Endometrial microvascular endothelial cells (primary cell): ENCODE measurements around a stretch of chr1.

DNA sequence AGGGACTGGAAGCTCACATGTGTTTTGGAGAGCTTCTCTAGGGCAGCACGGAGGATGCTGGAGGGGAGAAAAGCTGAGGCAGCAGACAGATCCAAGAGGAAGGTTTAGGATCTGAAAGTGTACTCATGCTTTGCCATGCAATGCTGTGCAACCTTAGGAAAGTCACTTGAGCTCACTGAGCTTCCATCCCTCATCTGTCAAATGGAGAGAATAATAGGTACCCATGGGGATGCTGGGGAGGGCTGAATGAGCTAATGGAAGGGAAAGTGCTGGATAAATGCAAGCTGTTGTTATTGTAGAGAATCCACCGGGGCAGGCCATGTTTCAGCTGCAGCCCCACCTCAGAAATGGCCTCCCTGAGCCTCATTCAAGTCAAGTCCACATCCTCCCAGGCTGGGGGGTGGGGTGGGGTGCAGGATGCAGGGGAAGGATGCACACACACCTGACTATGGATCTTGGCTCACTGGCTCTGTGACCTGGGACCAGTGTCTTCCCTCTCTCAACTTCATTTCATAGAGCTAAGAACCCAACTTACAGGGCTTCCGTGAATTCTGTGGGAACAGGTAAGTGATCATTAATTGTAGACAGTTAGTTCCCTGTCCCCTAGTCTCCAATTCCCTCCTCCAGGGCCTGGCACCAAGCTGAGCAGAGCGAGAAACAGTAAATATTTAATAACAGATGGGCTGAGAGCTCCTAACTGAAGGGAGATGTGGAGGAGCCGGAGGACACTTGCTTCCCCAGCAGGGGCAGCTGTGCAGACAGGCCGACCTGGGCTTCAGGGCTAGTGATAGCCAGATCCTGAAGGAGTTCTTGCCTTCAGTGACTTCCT lies 12.7 kb upstream of the KIAA1522 start:
- RAMPAGE, long total RNA, result no peak

- RAMPAGE, long total RNA, result no peak
Observed at GRCh38 chr1:32736893-32737651, 4.6 kb upstream of the KIAA1522 start.

- RAMPAGE, long total RNA, result no peak
Observed at GRCh38 chr1:32757983-32758583, 16.5 kb downstream of the KIAA1522 start.

- RAMPAGE, long total RNA, result no peak
Observed at GRCh38 chr1:32773302-32773697, 31.7 kb downstream of the KIAA1522 start.

DNA sequence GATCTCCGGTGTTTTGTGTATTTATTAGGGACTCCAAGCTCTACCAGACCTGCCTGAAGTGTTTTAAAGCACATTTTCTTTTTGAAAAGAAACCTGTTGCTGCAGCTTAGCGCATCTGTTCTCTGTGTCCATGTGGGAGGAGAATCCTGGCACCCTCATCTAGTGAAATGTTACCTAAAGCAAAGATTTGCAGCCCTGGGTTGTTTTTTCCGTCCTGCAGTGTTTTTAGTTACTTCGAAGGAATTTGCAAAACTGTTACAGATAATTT lies 978 bp downstream of the S100PBP start:
- RAMPAGE, long total RNA, result no peak

GRCh38 chr1:32904198-32904883 lies 3.2 kb upstream of the TMEM54 start:
- RAMPAGE, long total RNA, result no peak

GRCh38 chr1:32925493-32925707 lies 24.2 kb upstream of the TMEM54 start:
- RAMPAGE, long total RNA, result no peak

- RAMPAGE, long total RNA, result no peak
Observed at GRCh38 chr1:32956845-32957570, 7.6 kb downstream of the RNF19B start.

DNA sequence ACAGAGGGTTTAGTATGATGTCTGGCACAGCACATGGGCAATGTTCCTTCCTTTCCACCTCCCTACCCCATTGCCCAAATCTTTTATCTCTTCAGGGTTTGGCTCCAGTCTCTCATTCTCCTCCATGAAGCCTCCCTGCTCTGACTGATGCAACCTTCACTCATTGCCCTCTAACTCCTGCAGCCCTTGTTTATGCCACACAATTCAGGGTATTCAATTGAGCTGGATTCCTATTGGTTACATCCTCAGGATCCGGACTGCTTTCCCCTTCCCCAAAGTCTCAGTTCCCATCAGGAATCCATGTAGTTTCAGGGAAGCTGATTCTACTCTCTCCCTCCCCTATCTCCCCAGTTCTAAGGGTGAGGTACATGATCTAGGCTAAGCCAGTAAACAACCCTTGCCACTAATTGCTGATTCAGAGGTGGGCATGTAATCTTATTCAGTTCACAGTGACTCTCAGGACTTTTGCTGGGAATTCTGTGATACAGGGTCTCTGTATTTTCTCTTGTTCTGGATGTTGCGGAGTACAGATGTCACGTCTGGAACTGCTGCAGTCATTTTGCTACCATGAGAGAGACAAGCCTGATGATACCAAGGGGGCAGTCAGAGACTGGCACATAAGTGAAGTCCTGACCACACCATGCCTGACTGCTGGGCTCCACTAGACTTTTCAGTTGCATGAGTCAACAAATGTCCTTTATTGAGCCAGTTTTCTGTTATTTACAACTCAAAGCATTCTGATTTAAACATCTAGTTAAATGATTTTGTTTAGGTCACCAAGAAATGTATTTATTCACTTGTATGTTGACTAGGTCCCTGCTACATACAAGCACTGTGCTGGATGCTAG lies 33.9 kb downstream of the AK2 start:
- RAMPAGE, long total RNA, result no peak

DNA sequence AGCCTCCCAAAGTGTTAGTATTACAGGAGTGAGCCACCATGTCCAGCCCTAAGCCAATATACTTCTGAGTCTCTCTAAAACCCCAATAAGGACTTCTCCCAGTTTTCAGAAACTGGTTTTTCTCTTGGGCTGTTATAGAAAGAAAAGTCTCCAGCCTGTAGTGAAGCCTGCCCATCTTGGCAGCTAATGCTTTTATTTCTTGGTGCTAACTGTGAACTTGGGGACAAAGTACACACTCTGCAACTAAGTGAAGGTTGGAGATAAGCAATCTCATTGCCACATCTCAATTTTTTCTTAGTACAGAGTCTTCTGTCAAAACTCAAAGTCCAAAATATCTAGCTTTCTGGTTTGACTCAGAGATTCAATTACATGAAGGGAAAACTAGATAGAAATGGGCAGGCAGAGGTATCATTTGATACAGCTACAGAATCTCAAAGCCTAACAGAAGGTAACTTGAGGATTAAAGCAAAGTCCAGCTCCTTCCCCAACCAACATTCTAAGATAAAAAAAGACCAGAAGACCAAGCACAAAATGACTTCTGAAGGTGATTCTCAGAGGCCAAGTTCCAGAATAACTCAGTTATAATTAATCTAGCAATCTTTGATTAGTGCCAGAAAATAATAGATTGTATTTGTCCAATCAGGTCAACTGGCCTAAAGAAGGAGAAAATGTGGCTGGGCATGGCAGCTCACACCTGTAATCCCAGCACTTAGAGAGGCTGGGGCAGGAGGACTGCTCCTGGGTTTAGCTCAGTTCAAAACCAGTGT lies 13.9 kb downstream of the AK2 start:
- RAMPAGE, long total RNA, result no peak

- RAMPAGE, long total RNA, result no peak
Observed at GRCh38 chr1:33099200-33099926, 18.4 kb downstream of the AZIN2 start.

- RAMPAGE, long total RNA, result no peak
Observed at GRCh38 chr1:33130304-33130710, 49.4 kb downstream of the AZIN2 start.

DNA sequence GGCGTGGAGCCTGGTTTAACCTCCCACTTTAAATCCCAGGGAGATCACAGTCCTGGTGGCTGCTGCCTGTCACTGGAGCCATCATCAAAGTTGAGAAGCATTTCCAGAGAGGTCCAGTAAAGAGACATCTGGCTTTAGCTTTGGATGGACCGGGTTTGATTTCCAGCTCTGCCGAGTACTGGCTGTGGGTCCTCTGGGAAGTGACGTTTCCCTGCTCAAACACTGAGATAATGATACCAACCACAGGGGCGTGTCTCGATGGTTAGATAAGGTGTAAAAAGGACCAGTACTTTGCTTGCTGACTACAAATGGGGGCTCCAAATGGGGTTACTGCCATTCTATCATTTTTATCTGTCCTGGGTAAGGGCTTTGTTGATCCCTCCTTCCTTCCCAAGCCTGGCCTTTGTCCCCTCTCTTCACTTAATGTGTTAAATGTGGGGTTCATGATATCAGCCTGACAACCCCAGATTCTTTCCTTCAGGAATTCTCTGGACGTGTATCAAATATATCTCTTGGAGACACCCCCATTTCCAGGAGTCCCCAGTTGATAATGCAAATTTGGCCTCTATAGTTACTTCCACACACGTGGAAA lies 39.1 kb downstream of the TRIM62 start:
- RAMPAGE, long total RNA, result no peak

GRCh38 chr1:33255373-33255821 lies 895 bp upstream of the ZNF362 start:
- RAMPAGE, long total RNA, result no peak

- RAMPAGE, long total RNA, result no peak
Observed at GRCh38 chr1:33320357-33320751, 544 bp downstream of the A3GALT2 start.

DNA sequence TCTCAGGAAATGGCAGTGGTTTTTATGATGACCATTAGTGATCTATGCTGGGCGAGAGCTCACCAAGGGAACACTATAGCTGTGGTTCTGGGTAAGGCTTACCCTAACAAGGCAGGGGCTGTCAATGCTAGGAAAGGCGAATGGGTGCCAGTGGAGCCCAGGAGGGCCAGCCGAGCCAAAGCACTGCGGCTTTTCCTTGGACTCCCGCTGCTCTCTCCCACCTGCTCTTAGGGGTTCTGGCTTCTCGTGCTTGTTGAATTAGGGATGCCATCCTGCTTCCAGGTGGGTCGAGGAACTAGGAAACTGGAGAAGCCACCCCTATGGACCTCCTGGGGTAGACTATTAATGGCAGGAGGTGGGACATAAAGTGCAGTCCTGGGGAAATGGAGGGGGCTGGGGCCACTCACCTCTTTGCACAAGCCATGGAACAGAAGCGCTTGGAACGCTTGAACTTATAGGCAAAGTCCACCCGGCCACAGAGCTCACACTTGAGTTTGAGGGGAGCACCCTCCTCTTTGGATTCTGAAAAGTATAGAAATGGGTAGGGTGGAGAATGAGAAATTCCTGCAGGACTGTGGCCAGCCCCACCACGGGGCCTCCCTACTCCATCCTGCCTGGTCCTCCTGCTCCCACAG lies 10.2 kb upstream of the A3GALT2 start:
- RAMPAGE, long total RNA, result no peak

DNA sequence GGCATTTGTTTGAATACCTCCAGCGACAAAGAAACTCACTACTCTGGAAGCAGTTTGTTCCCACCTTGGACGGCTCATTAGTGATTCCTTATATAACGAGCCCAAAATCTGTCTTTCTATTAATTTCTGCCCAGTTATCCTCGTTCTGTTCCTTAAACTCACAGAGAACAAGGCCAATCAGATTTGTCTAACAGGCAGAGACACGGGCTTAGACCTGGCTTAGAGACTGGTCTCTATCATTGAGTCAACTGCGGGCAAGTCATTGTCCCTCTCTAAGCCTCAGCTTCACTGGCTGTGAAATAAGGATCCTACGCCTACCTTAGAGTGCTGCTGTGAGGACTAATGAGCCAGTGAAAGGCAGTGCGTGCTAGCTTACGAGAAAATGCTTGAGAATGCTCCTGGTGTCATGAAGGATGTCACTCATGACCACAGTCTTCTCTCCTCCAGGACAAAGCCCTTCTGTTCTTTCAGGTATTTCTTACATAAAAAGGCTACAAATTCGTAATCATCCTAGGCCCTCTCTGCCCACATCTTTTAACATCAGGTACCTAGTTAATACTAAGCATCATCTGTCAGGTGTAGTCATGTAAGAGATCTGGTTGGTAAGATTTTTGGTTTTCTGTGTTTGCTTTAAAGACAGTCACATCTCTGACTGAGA lies 16.5 kb upstream of the A3GALT2 start:
- RAMPAGE, long total RNA, result no peak

GRCh38 chr1:33339329-33339933 lies 18.5 kb upstream of the A3GALT2 start:
- RAMPAGE, long total RNA, result no peak

GRCh38 chr1:34845390-34845795 lies 14.2 kb downstream of the SMIM12 start:
- RAMPAGE, long total RNA, result no peak

DNA sequence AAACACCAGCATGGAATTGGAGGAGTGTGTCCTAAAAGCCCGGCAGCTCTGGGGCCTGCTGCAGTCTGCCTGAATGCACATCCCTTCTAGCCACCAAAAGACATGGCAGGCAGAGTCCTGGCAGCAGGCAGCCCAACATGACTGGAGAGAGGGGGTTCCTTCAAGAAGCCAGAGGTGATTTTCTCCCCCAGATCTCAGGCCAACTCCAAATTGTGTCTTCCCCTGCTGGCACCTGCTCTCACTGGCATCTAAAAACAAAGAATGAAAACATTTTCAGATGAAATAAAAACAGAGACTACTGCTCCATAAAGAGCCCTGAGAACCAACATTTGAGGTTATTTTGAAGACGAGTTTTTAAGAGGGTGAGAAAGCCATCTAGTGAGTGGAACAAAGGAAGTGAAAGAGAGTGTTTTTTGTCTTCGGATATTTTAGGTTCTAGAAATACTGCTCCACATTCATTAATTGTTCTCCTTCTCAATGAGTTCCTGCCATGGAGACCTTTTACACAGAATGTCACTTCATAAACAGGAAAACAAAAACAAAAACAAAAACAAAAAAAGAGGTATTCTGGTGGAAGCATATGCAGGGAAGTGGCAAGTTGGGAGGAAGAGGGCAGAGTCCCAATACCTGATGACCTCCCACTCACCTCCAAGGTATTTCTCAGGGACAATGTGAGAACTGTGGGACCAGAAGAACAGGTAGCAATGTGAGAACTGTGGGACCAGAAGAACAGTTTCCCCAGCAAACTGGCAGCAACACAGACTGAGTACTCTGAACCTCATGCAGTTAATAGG lies 50.1 kb downstream of the KIAA0319L start:
- RAMPAGE, long total RNA, result no peak